ENCODE data around the genes ERMP1, KDM4C and LURAP1L.

- PRO-cap: no peak
- RAMPAGE, long total RNA: no peak
Observed at GRCh38 chr9:5451396-5451977, 1.1 kb downstream of the CD274 start.

DNA sequence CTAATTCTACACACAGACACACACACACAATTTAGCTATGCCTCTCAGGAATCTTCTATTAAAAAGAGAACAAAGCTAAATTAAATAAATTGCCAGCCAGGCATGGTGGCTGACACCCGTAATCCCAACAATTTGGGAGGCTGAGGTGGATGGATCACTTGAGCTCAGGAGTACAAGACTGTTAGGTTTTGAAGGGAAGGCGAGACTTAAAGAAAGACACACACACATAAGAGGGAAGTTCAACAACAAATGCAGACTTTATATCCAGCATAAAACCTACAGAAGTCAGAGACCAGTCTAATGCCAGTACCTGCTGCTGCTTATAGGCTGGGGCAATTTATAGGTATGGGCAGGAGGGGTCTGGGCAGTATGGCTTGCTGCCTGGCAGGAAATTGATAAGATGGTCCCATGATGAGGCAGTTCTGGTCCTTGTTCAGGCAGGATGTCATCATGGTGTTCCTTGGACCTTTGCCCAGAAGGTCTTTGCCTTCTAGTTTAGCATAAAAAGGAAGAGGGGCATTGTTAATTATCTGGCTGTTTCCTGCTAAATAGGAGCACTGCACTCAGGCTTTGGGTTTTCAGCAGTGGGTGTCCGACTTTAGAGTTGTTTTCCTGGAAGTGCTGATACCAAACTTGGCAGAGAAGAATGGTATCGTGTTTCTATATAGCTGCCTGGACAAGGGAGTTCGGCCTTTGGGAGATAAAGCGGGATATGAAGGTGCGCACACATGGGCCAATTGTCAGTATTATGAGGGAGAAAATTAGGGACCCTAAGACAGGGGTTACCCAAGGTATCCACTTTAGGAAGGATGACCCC, 10.4 kb upstream of the PDCD1LG2 start:
- PRO-cap: no peak
- RAMPAGE, long total RNA: no peak

- PRO-cap: no peak
- RAMPAGE, long total RNA: no peak
Observed at GRCh38 chr9:5512992-5513385, 2.7 kb downstream of the PDCD1LG2 start.

GRCh38 chr9:5586168-5586646, 42.7 kb upstream of the RIC1 start:
- PRO-cap: no peak
- RAMPAGE, long total RNA: no peak

DNA sequence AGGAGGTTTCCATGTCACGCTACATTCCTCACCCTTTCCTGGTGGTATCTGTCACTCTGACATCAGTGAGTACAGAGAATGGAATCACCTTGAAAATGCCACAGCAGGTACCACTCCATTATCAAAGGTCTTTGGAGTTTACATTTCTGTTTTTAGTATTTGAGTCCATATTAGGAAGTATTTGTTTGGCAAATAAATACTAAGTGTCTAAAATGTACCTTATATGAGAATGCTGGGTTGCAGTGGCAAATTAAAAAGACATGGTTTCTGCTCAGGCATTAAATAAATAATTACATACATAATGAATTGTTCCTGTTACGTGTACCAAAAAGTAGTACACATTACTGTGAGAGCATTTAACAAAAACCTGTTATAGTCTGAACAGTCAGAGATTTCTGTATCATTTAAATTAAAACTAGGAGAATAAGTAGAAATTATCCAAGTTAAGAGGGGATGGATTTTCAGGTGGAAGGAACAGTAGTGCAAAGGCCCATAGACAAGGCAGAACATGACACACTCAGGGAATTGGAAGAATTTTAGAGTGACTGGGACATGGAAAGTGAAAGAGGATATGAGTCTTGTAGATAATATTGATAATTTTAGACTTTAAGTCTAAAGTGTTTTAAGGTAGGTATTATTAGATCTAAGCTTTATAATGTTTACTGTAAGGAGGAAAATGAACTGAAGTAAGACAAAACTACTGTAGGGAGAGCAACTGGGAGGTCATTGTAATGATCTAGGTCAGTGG, 75.4 kb downstream of the ERMP1 start:
- PRO-cap: no peak
- RAMPAGE, long total RNA: no peak

GRCh38 chr9:5832732-5833321, at the start of gene ERMP1:
Gene ERMP1, minus strand, starts transcription at chr9:5833117.
- PRO-cap: bidirectional peak, plus-strand start at chr9:5833186, minus-strand start at chr9:5833033
- RAMPAGE, long total RNA: no peak

DNA sequence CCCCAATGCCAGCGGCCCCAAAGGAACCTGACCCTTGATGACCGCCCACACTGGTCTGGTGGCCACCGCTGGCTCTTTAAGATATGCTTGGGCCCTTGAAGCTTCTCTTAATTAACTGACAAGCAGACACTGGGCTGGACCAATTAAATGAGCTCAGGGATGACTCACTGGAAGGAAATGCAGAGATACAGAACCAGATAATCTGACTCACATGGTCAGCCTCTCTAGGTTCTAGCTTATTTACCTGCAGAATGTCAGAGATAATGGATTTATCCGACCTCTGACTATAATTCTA, 11.2 kb upstream of the MLANA start:
- PRO-cap: no peak
- RAMPAGE, long total RNA: no peak

- PRO-cap: no peak
- RAMPAGE, long total RNA: no peak
Observed at GRCh38 chr9:5892331-5892910, 1.7 kb downstream of the MLANA start.

DNA sequence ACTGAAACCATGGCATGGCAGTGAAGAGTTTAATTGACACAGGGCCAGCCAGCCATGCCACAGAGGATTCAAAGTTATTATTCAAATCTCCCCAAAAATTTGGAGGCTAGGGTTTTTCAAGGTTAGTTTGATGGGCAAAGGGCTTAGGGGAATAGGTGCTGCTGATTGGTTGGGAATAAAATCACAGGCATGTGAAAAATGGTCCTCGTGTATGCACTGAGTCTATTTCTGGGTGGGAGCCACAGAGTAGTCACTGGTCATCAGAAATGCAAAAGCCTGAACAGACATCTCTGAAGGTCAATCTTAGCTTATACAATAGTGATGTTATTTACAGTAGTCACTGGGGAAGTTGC, 1.3 kb downstream of the IL33 start:
- PRO-cap: no peak
- RAMPAGE, long total RNA: no peak

- PRO-cap: no peak
- RAMPAGE, long total RNA: no peak
Observed at GRCh38 chr9:6413890-6414338, 915 bp downstream of the UHRF2 start.

DNA sequence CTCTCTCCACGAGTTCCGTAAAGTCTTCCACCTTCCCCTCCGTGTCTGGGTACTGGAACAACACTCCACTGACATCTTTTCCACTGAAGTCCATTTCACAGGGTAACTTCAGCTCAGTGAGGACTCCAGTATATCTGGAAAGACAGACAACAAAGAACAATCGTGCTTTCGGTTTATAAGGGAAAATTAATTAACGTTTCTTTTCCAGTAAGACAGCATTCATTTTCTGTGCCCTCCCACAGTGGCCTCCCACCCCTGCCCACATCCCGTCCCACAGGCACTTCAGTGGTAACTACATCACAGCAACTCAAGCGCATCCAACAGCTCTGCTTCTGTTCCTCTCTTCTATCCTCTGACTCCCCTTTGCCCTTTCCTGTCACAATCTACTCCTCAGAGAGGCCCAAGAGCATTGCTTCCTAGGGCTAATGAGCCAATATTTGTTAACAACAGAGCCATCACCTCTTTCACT, 40.4 kb downstream of the GLDC start:
- PRO-cap: no peak
- RAMPAGE, long total RNA: no peak

GRCh38 chr9:6646294-6646654, 745 bp upstream of the GLDC start:
- PRO-cap: no peak
- RAMPAGE, long total RNA: no peak

GRCh38 chr9:6682288-6682729, 36.8 kb upstream of the GLDC start:
- PRO-cap: no peak
- RAMPAGE, long total RNA: no peak

GRCh38 chr9:6715966-6717138, 41.4 kb upstream of the KDM4C start:
- PRO-cap: bidirectional peak, plus-strand start at chr9:6716666, minus-strand start at chr9:6716390
- RAMPAGE, long total RNA: no peak

GRCh38 chr9:6757754-6758228, at the start of gene KDM4C:
Gene KDM4C, plus strand, starts transcription at chr9:6757973.
- PRO-cap: bidirectional peak, plus-strand start at chr9:6758019, minus-strand start at chr9:6757867
- RAMPAGE, long total RNA: no peak

DNA sequence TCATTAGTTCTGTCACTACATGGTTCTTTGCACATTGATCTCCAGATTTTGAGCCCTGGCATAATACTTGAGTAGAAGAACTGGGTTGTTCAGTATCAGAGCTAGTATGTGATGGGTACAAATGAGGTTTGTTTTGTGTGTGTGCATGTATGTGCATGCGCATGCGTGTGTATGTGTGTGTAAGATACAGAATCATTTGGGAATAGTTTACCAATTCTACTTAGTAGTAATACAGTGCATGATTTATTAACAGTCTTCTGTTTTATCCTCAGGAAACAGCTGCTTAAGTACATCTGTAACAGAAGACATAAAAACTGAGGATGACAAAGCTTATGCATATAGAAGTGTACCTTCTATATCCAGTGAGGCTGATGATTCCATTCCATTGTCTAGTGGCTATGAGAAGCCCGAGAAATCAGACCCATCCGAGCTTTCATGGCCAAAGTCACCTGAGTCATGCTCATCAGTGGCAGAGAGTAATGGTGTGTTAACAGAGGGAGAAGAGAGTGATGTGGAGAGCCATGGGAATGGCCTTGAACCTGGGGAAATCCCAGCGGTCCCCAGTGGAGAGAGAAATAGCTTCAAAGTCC, 228.4 kb downstream of the KDM4C start:
- PRO-cap: no peak
- RAMPAGE, long total RNA: no peak

DNA sequence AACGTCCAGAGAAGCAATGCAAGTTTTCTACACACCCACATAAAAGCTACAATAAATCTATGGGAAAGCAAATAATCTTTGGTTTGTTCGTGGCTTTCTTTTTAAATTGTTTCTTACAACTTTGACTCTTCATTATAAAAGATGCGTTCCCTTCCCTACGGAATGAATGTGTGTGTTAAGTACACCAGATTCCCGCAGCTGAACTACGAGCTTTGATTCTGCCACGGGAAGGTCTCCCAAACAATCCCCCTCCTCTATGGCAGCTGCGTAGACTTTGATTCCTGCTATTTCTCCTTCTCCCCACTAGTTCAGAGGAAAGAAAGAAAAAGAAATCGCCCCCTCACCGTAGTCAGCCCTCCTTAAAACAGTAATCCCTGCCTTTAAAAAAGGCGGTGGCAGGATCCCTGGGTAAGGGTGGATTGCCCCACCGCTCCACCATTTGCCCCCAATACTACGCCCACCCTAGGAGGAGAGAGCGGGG, 1057.3 kb upstream of the DMAC1 start:
- PRO-cap: no peak
- RAMPAGE, long total RNA: no peak

- PRO-cap: no peak
- RAMPAGE, long total RNA: no peak
Observed at GRCh38 chr9:10242368-10242619, 370.5 kb downstream of the PTPRD start.

- PRO-cap: no peak
- RAMPAGE, long total RNA: no peak
Observed at GRCh38 chr9:10911372-10911779, 298.6 kb upstream of the PTPRD start.

DNA sequence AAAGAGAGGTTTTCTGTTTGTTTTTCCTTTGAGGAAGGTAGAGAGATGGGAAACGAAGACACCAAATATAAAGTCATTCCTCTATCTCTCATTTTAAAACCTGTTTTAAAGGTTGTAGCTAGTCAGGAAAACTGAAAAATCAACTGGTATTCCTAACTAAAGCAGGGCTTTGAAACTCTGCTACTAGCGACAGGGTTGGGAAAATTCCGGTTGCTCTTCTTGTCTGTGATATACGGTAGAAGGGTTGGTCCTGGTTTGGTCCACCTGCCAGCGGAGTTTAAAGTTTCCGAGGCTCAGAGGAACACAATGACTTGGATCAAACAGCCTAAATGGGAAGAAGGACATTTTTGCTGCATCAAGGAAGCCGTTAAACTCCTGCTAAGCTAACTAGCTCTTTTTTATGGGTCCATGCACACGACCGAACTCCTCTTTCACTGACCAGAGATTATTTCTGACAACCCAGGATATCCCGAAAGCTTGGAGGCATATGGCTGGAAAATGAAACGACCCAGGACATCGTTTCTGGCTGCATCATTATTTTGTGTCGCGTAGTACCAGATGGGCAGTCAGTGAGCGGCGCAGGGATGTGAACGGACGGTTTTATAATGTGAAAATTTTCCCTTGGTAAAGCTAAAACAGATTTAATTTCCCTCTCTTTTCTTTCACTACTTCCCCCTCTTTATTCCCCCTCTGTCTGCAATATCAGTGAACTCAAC, at the start of gene LURAP1L:
TSS of gene LURAP1L (plus strand) at position 306 of the 716 bp plus-strand sequence.
- PRO-cap: no peak
- RAMPAGE, long total RNA: no peak

Data from Karpas-422 (cell line).